Epithelial cell of prostate (primary cell): ENCODE data around the genes UNC93A and TTLL2.

GRCh38 chr6:163965315-163965840, 550.9 kb downstream of the QKI start:
- RRBS: no CpG with 5 or more reads among the region's 6 CpGs

DNA sequence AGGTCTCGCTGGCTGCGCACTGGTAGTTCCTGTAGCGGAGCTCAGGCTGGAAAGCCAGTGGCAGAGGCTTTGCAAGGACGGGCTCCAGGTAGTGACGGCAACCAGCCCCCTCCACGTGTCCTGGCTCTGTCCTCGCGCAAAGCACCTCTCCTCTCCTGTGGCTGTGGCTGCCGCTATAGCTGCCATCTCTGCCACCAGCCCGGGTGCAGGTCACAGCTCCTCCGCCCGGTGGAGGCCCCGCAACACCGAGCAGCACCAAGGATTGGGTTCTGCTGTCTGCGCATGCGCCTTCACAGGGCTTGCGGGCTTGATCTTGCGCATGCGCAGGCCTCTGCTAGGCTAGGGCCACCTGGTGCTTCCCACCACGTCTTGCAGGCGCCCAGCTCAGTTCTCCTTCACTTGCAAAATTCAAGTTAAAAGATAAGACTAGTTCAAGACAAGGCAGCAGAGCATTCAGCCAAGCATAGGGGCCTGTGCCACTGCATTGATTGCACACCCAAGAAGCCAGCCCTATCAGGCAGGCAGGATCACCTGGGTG, 625.5 kb downstream of the QKI start:
- RRBS: no CpG with 5 or more reads among the region's 21 CpGs

- RRBS: 86% methylated on average over 3 of the region's 17 CpGs
Measured at GRCh38 chr6:164069155-164069728, 654.7 kb downstream of the QKI start.

- RRBS: no CpG with 5 or more reads among the region's 46 CpGs
Measured at GRCh38 chr6:164084975-164086329, 670.9 kb downstream of the QKI start.

- RRBS: no CpG with 5 or more reads among the region's 6 CpGs
Measured at GRCh38 chr6:165876582-165877124, 213.6 kb upstream of the PDE10A start.

GRCh38 chr6:166252947-166253716, 55.1 kb downstream of the PRR18 start:
- RRBS: 9% methylated on average over 9 of the region's 56 CpGs

DNA sequence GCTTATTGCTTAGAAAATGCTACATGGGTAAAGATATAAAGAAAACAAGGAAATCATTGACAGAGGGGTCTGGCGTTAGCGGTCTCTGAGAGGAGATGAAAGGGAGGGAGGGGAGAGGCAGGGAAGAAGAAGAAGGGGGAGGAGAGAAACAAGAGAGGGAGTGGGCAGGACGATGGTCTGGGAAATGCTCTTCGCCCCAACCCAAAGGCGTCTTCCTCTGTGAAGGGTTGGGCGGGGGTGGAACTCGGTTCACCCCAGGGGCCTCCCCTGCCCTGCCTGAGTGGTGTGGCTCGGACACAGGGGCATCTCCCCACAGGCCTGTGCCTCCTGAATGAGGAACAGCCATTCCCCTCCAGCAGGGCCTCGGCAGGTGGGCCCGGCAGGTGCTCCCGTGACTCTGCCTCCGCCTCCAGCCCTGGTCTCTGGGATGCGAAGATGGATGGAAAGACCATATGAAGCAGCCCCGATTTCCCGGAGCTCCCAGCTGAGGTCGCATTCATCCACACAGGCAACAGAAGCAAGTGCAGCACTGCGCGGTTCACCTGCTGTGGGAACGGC, 29.2 kb upstream of the RPS6KA2 start:
- RRBS: 39% methylated on average over 5 of the region's 19 CpGs

DNA sequence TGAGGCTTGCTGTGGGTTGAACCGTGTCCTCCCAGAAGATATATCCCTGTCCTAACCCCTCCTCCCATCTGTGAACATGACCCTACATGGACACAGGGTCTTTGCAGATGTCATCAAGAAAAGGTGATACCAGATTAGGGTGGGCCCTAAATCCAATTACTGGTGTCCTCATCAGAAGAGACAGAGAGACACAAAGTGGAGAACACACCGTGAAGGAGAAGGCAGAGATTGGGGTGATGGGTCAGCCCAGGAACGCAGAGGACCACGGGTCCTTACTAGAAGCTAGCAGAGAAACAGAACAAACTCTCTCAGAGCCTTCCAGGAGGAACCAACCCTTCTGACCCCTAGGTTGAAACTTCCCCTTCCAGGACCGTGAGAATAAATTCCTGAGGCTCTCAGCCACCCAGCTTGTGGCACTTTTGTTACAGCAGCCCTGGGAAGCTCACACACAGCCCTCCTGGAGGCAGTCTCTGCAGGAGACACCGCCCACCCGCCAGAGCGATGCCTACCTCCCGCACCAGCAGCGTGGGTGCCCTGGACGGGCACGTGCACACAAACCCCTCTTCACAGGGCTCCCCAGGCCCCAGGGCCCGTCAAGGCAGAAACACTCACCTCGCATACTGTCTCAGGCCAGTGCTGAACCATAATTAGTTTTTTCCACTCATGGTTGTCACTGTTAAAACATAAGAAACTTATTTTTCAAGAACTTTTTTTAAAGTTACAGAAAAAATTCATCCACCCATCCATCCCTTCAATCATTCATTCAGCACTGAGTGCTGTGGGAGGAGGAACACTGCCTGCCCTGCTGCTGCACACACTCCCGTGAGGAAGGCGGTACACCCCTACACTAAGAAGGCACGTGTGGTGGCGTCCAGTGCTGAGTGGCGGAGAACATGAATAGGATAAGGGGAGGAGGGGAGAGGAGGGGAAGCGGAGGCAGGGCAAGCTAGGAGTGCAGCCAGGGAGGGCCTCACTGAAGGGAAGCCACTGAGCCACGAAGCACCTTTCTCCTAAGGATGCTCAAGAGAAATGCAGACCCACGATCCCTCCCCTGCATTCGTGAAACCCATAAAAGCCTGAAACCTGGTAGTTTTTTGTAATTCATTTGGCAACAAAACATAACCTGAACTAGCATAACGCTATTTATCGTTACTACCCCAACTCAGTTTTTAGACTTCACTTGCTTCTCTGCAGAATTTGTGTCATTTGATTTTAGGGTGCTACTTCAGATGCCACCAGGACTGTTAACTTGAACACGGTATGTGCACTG, 4.0 kb downstream of the RNASET2 start:
- RRBS: no CpG with 5 or more reads among the region's 26 CpGs

- RRBS: no CpG with 5 or more reads among the region's 4 CpGs
Measured at GRCh38 chr6:167030377-167030674, 31.1 kb downstream of the CEP43 start.

DNA sequence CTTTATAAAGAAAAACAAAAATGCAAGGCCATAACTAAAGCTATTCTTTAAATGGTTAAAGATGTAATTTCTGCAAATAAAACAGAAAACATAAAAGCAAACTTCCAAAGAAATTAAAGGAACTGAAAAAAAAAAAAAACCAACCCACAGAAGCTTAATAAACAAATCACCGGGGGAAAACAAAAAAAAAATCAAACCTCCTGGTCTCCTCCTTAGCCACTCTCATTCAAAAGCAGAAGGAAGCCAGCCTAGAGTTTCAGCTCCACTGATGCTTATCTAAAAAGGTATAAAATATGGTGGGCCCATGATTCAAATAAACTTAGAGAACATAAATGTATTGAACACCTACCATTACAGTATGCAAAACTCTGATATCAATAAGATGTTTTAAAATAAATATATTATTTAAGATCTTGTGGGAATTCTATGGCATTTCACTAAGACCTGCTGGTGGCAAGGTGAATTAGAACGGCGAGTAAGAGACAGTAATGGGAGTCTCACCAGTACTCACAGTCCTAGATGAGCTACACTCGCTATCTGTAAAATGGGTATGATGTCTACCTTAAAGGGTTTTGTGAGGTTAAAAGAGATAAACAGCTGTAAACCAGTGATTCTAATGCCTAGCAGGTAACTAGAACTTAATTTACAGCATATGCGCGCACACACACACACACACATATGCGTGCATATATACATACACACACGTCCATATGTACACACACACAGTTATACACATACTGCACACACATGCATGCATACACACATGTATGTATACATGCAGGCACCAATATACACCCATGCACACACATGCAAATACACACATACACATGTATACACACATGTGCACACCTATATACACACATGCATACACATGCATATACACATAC, 1.5 kb downstream of the CCR6 start:
- RRBS: no CpG with 5 or more reads among the region's 8 CpGs

- RRBS: no CpG with 5 or more reads among the region's 11 CpGs
Measured at GRCh38 chr6:167227720-167228375, 63.3 kb upstream of the UNC93A start.

DNA sequence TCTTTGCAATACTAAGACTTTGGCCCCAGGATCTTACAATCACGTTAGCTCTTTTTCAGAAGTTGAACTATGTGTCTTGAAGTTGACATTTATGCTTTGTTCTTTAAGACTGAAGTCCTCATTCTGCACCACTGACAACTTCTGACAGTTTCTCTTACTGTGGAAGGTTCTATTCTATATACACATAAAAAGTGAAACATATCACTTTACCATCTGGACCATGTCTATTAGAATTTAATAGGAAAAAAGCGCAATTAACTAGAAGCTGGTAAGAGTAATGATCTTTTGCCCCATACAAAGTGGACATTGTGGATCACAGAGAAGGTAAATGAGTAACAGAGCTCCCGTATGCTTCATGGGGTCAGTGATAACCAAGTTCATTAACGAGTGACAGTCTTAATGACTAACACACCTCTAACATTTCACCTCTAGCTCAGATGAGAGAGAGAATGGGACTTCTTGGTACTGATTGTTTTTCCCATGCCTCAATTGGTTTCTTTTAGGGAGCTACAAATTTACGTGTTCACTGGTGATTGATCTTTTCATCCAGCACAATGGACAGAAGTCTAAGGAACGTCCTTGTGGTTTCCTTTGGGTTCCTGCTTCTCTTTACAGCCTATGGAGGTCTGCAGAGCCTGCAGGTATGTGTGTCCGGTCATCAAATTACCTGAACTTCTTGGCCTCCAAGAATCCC, at the start of gene UNC93A:
UNC93A (plus strand) TSS at position 380 of the 694 bp plus-strand sequence.
- RRBS: no CpG with 5 or more reads among the region's 7 CpGs

DNA sequence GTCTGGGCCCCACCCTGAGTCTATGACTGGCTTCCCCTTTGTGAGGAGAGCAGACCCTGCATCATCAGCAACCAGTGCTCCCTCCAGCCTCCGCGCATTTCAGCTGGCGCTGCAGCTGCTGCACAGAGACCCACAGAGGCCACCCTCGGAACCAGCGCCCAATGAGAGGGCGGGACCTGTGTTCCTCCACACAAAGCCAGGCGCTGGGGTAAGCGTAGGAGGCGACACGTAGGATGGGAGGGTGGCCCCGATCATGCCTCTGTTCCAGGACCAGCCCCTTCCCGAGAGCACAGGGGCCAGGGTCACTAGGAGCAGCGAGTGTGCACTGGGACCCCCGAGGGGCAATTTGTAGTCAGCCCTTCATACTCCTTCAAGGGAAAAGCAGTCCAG, at the start of gene TTLL2:
TTLL2 (plus strand) TSS at position 74 of the 390 bp plus-strand sequence.
- RRBS: no CpG with 5 or more reads among the region's 14 CpGs

DNA sequence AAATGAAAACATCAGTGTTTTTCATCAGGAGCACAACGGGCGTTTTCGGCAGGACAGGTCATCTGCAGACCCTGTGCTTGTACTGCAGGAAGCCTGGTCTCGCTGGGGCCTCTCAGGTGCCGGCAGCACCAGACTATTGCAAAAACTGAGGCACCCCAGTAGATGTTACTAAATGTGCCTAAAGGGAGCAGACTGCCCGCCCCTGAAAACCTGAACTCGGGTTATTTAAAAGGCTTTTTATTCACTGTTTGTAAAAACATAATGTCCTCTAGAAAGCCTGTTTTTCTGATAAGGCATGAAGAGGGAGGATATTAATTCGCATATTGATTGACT, 167.6 kb downstream of the TTLL2 start:
- RRBS: no CpG with 5 or more reads among the region's 8 CpGs

GRCh38 chr6:167670807-167671303, 155.9 kb upstream of the AFDN start:
- RRBS: no CpG with 5 or more reads among the region's 9 CpGs

DNA sequence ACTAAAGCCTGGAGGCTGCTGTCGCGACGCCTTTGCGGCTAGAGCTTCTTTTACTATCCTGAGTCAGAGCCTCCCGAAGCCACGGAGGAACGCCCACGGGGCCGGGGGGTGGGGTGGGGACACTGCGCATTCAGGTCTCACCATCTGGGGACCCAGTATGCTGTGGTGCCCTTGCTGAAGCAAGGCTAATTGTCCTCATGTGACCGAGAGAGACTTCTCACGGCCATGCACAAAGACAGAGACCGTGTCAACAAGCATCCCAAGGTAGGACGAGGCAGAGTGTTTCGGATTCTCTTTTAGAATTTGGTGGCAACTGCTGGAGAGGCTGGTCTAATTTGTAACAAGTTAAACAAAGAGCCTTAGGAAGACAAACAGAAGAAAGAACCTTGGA, 38.4 kb upstream of the AFDN start:
- RRBS: no CpG with 5 or more reads among the region's 15 CpGs

DNA sequence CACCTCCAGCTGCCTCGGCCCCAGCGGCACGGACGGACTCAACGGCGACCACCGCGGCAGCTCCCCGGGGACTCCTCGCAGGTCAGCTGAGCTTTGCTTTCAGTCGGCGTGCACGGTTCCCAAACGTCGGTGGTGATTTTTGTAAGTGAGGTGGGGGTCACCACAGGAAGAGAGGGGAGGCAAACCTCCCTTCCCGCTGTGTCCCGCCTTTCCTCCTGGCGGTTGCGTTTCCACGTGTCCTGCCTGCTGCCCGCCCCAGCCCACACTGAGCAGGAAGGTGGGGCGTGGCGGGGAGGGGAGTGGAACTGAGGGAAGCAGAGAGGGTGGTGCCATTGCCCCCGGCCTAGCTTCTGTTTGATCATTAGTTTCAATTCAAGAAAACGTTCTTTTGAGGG, 30.1 kb upstream of the AFDN start:
- RRBS: no CpG with 5 or more reads among the region's 25 CpGs

- RRBS: 2% methylated on average over 23 of the region's 68 CpGs
Measured at GRCh38 chr6:167825370-167826213, 1.1 kb upstream of the AFDN start.

GRCh38 chr6:167828288-167828770, 1.6 kb downstream of the AFDN start:
- RRBS: no CpG with 5 or more reads among the region's 4 CpGs

GRCh38 chr6:167876860-167877396, 50.2 kb downstream of the AFDN start:
- RRBS: no CpG with 5 or more reads among the region's 1 CpG